ENCODE measurements around a stretch of chr2.

GRCh38 chr2:131673867-131674360 is 146.2 kb downstream of the CCDC74A start:
- PRO-cap, 3 experiments, result no peak in any of the 3 experiments
- RAMPAGE, long total RNA, result no peak
- RRBS, 2 experiments, result 2% methylated on average over 6 of the region's 26 CpGs

DNA sequence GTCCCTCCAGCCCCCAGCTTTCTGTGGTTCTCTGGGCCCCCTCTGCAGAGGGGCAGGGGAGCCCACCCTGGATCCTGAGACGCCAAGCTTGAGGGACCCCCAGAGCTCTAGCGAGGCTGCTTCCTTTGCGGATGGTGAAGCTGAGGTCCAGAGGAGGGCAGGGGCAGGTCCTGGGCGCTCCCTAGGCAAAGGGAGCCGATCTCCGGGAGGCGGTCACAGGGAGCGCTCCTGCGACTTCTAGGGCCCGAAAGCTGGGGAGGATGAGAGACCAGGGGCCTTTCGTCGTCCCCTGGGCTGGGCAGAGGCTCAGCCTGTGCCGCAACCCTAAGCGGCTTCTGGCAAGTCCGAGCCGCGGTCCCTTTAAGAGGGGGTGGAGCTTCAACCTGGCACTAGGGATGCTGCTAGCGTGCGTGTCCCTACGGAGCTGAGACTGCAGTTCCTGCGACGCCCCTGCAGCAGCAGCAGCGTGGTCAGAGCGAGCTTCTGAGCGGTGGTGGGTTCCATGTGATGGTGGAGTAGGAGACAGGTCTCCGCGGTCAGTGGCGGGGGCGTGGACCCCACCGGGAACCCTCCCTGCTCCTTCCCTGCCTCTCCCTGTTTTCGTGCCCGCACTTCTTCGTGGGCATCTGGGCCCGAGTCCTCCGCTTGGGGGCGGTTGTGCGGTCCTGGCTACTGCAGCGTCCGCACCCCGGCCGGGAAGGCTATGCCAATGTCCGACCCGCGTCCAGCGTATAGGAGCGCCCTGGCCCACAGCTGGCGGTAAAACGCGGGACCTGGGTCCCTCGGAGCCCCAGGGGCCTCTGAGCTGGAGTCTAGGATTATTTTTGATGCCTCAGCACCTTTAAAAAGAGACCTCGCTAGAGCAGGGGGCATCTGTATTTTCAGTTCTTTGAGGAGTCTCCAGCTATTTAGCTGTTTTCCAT is 154.6 kb downstream of the CCDC74A start:
- PRO-cap, 3 experiments, result peak in 3 of 3 experiments; most common plus-strand start position 437 of the sequence (in 2); most common minus-strand start position 315 of the sequence (in 2)
- RAMPAGE, long total RNA, result no peak
- RRBS, 2 experiments, result 19 to 42% methylated on average over 1 of the region's 51 CpGs

- PRO-cap, 3 experiments, result no peak in any of the 3 experiments
- RAMPAGE, long total RNA, result no peak
- RRBS, 2 experiments, result no CpG with 5 or more reads among the region's 57 CpGs
Observed at GRCh38 chr2:131801510-131802090, 273.9 kb downstream of the CCDC74A start.

- PRO-cap, 3 experiments, result no peak in any of the 3 experiments
- RAMPAGE, long total RNA, result no peak
- RRBS, 2 experiments, result no CpG with 5 or more reads among the region's 34 CpGs
Observed at GRCh38 chr2:132254779-132255741, 93.3 kb upstream of the ANKRD30BL start.

GRCh38 chr2:132281225-132281891 is 119.6 kb upstream of the ANKRD30BL start:
- PRO-cap, 3 experiments, result no peak in any of the 3 experiments
- RAMPAGE, long total RNA, result no peak
- RRBS, 2 experiments, result 17 to 25% methylated on average over 4 to 5 of the region's 20 CpGs

- PRO-cap, 3 experiments, result no peak in any of the 3 experiments
- RAMPAGE, long total RNA, result no peak
- RRBS, 2 experiments, result 2% methylated on average over 25 of the region's 80 CpGs
Observed at GRCh38 chr2:132668842-132669796, 886 bp downstream of the LYPD1 start.

DNA sequence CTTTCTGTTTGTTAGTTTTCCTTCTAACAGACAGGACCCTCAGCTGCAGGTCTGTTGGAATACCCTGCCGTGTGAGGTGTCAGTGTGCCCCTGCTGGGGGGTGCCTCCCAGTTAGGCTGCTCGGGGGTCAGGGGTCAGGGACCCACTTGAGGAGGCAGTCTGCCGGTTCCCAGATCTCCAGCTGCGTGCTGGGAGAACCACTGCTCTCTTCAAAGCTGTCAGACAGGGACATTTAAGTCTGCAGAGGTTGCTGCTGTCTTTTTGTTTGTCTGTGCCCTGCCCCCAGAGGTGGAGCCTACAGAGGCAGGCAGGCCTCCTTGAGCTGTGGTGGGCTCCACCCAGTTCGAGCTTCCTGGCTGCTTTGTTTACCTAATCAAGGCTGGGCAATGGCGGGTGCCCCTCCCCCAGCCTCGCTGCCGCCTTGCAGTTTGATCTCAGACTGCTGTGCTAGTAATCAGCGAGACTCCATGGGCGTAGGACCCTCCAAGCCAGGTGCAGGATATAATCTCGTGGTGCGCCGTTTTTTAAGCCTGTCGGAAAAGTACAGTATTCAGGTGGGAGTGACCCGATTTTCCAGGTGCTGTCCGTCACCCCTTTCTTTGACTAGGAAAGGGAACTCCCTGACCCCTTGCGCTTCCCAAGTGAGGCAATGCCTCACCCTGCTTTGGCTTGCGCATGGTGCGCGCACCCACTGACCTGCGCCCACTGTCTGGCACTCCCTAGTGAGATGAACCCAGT is 97.9 kb downstream of the NCKAP5 start:
- PRO-cap, 3 experiments, result no peak in any of the 3 experiments
- RAMPAGE, long total RNA, result no peak
- RRBS, 2 experiments, result no CpG with 5 or more reads among the region's 21 CpGs

- PRO-cap, 3 experiments, result no peak in any of the 3 experiments
- RAMPAGE, long total RNA, result no peak
- RRBS, 2 experiments, result no CpG with 5 or more reads among the region's 6 CpGs
Observed at GRCh38 chr2:134141365-134142270, 112.3 kb upstream of the MGAT5 start.

GRCh38 chr2:134173980-134174276 is 79.9 kb upstream of the MGAT5 start:
- PRO-cap, 3 experiments, result no peak in any of the 3 experiments
- RAMPAGE, long total RNA, result no peak
- RRBS, 2 experiments, result no CpG with 5 or more reads among the region's 2 CpGs

- PRO-cap, 3 experiments, result no peak in any of the 3 experiments
- RAMPAGE, long total RNA, result no peak
- RRBS, 2 experiments, result no CpG with 5 or more reads among the region's 9 CpGs
Observed at GRCh38 chr2:134220863-134221658, 32.8 kb upstream of the MGAT5 start.

DNA sequence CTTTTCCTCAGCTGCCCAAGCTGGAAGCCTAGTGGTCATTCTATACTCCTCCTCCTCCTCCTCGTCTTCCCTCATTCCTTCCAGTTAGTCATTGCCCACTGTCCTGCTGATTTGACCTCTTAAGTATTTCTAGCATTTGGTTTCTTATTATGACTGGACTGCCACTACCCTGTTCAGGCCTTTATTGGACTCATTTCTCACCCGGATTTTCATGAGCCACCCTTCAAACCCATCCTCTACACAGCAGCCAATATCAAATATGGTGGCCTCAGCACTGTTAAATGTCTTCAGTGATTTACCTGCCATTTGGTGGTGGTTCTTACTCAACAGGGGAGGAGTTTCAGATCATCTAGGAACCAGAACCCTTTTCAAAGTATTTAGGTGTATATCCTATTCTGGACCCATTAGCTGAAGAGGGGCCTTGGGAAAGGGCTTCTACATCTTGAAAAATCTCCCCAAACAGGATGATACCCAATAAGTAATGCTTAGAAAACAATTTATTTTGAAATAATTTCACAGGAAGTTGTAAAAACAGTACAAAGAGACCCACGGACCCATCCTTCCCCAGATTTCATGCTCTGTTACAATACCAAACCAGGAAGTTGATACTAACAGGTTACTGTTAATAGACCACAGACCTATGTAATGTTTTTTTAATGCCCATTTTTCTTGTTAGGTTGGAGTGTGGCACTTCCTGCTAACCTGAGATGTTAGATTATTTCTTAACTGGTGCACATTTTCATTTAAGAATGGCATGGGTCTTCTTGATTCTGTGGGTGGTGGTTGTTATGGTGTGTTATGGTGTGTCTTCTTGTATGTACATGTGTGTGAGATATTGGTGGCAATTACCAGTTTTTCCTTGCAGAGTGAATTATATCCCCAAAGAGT is 21.6 kb upstream of the MGAT5 start:
- PRO-cap, 3 experiments, result no peak in any of the 3 experiments
- RAMPAGE, long total RNA, result no peak
- RRBS, 2 experiments, result no CpG with 5 or more reads among the region's 3 CpGs

- PRO-cap, 3 experiments, result no peak in any of the 3 experiments
- RAMPAGE, long total RNA, result no peak
- RRBS, 2 experiments, result no CpG with 5 or more reads among the region's 4 CpGs
Observed at GRCh38 chr2:134268300-134268806, 14.5 kb downstream of the MGAT5 start.

DNA sequence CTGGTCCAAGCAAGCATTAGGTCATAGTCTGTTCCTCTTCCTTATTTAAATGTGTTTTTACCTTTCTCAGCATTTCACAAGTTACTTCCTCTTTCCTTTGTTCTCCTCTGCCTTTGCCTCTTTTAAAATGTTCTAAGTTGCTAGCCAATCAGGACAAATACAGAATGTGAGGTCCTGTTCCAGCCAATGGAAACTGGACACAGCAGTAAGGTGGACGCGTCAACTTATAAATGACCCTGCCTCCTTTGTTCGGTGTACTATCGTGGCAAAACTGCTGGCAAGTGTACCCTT is 40.8 kb downstream of the MGAT5 start:
- PRO-cap, 3 experiments, result no peak in any of the 3 experiments
- RAMPAGE, long total RNA, result no peak
- RRBS, 2 experiments, result no CpG with 5 or more reads among the region's 4 CpGs

- PRO-cap, 3 experiments, result no peak in any of the 3 experiments
- RAMPAGE, long total RNA, result no peak
- RRBS, 2 experiments, result no CpG with 5 or more reads among the region's 6 CpGs
Observed at GRCh38 chr2:134307260-134307794, 53.5 kb downstream of the MGAT5 start.

DNA sequence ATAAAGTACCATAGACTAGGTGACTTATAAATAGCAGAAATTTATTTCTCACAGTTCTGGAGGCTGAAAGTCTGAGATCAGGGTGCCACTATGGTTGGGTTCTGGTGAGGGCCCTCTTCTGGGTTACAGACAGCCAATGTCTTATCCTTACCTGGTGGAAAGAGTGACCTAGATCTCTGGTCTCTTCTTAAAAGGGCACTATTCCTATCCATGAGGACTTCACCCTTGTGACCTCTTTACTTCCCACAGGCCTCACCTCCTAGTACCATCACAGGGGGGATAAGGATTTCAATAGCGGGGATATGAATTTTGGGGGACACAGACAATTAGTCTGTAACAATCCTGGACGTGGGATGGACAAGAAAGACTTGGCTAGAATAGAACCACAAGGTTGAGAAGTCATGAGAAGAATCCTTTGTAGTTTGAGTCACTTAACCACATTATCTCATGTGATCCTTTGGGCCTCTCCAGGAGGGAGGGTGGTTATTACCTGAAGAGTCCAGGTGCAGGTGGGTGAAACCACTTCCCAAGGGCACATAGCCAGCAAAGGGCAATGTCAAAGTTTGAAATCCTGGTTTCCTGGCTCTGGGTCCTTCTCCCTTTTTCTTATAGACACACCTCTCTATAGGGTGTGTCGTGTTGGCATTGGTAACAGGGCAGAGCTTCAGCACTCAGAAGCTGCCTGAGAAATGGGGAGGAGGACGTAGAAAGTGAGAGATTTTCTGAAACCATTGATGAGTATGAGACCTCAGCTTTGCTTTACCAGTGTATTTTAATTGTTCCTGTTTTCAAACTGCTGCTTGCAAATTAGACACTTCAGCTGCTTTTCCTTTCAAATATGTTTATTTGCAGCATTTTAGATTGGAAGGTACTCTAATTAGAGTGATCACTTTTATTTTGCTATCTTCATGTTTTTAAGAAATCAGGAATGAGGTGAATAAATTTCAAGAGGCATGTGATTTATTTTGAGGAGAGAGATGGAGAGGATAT is 137.8 kb downstream of the MGAT5 start:
- PRO-cap, 3 experiments, result no peak in any of the 3 experiments
- RAMPAGE, long total RNA, result no peak
- RRBS, 2 experiments, result no CpG with 5 or more reads among the region's 4 CpGs

- PRO-cap, 3 experiments, result no peak in any of the 3 experiments
- RAMPAGE, long total RNA, result no peak
- RRBS, 2 experiments, result no CpG with 5 or more reads among the region's 3 CpGs
Observed at GRCh38 chr2:134985025-134985224, 62.3 kb downstream of the MAP3K19 start.

DNA sequence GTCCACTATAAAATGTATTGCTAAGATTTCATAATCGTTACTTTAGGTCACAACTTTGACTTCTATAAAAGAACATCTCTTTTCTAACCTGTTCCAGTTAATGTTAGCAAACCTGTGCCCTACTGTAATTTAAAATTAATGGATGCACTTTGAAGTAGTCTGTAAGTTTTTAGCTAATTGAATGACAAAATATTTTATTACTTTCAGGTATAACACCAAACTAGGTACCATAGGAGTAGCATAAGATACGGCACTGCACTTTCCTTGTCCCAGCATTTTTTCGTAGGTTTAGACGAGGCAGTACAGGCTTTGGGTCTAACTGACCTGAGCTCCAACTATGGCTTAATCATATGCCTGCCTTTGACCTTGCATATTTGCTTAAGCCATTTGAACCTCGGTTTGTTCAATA is 103.8 kb downstream of the R3HDM1 start:
- PRO-cap, 3 experiments, result no peak in any of the 3 experiments
- RAMPAGE, long total RNA, result no peak
- RRBS, 2 experiments, result no CpG with 5 or more reads among the region's 5 CpGs

DNA sequence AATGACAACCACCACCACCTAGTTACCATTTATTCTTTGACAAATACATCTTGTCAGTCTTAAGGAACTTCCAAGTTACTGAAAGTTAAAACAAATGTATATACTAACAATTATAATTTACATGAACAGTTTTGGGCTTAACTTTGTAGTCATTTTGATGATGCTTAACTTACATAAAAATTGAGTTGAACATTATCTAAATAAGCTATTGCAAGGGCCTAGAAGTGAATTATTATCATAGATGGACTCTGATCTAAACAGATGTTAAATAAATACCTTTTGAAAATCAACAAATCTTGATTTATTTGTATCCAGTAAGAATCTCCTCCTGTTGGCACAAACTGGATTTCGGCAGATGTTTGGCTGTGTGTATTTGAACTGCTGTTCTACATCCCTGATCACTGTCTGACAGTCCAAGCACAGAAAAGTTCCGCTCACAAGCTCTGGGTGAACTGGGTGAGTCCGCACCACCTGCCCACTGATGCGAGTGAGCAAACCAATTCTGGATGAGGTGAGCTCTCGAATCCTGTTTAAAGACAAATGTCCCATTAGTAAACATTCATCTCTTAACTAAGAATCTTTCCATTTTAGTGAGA is 7.8 kb downstream of the MCM6 start:
- PRO-cap, 3 experiments, result no peak in any of the 3 experiments
- RAMPAGE, long total RNA, result no peak
- RRBS, 2 experiments, result no CpG with 5 or more reads among the region's 5 CpGs

- PRO-cap, 3 experiments, result peak in 3 of 3 experiments; most common plus-strand start chr2:135875788 (in 2)
- RAMPAGE, long total RNA, result no peak
- RRBS, 2 experiments, result 2 to 3% methylated on average over 26 of the region's 59 CpGs
Observed at GRCh38 chr2:135875257-135876253, 688 bp downstream of the MCM6 start.

DNA sequence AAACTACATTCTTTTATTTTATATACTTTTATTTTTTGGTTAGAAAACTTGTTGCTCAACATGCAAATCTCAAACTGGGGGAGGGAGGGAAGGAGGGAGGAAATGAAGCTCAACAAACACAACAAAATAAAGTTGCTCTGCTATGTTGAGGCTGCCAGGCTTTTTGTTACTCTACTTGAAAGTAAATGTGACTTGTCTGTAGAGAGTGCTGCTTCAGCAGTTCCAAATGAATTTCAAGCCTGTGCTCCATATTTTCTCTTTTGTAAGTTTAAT is 24.5 kb downstream of the DARS1 start:
- PRO-cap, 3 experiments, result no peak in any of the 3 experiments
- RAMPAGE, long total RNA, result no peak